NT2/D1 (cell line): ENCODE results near the genes FMNL2 and ARL6IP6.

GRCh38 chr2:150170928-150171606 is 316.4 kb downstream of the RND3 start:
- RRBS, 2 experiments: no CpG with 5 or more reads among the region's 47 CpGs

DNA sequence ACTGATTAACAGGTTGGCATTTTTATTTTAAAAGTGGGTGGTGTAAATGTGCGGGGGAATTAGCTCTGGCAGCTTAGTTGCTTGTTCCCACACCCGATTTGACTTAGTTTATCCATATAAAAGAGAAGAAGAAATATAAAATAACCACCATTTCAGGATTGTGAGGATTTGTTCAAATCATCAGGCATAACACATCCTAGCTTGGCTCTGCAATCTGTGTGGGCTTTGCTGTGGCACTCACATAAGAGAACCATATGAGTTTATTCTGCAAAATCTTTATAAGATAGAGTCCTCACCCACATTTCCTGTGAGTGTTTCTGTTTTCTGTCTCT is 258.7 kb downstream of the RND3 start:
- RRBS, 2 experiments: no CpG with 5 or more reads among the region's 2 CpGs

DNA sequence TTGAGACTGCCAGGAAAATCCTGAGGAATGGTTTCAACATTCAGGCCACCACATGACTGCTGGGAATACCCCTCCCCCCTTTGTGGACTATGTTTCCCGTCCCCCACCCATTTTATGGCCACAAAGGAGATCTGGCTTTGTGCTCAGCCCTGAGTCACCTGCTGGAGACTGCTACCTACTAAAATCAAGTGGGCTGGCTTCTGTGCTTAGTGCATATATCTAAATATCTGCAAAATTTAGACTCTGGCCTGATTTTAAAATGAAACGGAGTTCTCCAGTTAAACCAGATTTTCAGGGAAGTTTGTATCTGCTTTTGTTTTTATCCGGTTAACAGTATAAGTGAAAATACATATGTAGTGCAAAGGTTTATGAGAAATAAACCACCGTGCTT is 10.0 kb downstream of the RND3 start:
- RRBS, 2 experiments: no CpG with 5 or more reads among the region's 4 CpGs

DNA sequence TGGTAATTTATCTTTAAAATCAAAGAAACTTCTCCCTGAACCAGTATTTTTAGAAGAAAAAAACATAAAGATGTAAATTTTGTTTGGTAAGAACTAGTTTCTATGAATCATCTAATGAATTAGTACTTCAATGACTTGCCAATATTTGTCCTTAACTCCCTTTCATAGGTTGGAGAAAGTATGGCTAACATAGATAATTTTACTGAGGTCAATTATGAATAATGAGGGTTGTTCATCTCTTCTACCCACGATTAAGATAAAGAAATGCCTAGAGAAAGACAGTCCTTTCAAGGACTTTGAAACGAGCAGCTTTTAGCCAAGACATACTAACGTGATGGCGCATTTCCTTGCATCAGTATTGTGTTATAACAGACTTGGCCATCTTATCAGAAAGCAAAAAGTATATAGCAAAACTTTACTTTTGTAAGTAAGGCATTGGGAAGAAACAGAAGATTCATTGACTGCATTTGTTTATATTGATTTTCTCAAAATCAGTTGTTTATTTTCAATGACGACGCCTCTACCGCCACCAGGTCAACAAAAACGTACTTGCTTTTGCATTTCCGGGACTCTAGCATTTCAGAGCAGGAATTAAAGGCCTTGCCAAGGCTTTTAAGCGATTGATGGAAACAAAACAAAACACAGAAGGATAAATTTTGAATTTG is 1.0 kb downstream of the RBM43 start:
- RRBS, 2 experiments: no CpG with 5 or more reads among the region's 10 CpGs

GRCh38 chr2:151827307-151827848 is 843 bp downstream of the ARL5A start:
- RRBS, 2 experiments: no CpG with 5 or more reads among the region's 12 CpGs

DNA sequence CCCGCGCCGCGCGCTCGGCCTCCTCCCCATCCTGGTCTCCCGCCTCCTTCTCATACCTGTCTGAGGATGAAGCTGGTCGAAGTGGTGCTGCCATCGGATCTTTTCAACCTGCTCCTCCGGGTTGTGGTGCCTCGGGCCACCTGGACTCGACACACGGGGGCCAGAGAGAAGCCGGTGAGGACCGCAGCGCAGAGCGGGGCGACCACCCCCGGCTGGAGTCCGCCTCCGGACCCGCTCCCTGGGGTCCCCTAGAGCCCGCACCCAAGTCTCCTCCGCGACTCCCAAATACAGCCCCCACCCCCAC is 618 bp downstream of the CACNB4 start:
- RRBS, 2 experiments: 2% methylated on average over 10 of the region's 25 CpGs

DNA sequence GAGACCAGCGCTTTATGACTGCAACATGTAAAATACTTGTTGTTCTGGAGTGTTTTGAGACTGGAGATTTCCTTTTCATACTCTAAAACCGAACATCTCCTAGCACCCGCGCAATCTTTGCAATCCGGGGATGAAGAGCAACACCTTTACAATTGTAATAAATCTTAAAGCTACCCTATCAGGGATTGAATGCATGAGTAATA is 744 bp downstream of the STAM2 start:
- RRBS, 2 experiments: no CpG with 5 or more reads among the region's 5 CpGs

DNA sequence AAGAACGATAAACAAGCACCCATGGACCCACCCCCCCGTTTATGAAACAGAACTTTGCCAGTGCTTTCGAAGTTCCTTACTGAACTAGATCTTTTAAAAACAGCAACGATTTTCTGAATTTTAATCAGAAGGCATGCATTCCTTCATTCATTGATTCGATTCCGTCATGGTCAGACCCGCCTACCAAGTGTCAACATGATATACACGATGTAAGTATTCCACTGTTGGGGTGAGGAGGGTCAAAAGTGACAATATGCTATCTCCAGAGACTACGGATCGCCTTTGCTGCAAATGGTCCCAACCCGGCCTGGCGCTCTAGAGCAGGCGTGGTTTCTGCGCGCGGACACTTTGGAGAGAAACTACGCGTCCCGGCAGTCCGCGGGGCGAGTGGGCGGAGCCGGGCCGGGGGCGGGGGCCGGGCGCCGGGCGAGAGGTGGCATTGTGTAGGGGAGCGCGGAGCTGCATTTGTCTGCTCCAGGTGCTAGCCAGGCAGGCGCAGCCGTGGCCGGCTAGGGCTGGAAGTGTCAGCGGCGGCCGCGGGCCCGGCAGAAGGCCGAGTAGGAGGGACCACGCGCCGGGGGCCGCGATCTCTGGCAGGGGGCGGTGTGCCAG is at the start of gene FMNL2:
TSS of gene FMNL2 (plus strand) at position 468 of the 612 bp plus-strand sequence.
- RRBS, 2 experiments: 1 to 3% methylated on average over 23 to 25 of the region's 47 CpGs

DNA sequence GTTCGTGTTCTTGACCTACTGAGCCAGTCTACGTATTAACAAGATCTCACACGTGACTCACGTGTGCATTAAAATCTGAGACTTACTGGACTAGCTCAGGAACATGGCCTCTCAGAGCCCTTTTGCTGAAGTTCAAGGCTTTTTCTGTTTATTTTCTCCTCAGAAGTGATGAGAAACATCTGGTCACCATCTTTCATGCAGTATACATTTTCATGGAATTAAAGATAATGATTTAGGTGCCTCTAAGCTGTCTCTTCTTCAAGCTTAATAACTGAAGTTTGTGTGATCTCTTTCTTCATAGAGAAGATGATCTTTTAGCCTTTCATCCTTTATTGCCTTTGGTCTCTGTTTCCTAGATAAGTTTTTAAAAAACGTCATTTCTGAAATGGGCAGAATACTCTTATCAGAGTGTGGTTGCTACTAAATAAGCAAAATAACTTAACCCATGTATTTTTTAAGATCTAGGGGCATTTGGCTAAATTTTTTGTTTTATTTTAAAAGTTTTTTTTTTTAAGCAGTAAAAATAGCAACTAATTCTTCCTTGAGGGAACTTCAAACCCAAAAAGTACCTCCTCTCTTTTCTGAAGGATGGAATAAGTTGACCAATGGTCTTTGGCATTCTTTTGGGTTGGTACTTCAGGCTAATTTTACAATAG is 33.1 kb downstream of the FMNL2 start:
- RRBS, 2 experiments: no CpG with 5 or more reads among the region's 5 CpGs

DNA sequence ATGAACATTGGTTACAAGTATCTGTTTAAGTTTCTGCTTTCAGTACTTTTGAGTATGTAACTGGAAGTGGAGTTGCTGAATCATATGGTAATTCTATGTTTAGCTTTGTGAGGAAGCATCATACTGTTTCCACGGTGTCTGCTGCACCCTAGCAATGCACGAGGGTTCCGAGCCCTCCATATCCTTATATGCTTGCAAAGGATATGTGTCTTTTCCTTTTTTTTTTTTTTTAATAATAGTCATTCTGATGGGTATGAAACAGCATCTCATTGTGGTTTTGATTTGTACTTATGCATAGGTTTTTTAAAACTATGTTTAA is 83.7 kb downstream of the FMNL2 start:
- RRBS, 2 experiments: no CpG with 5 or more reads among the region's 3 CpGs

- RRBS, 2 experiments: no CpG with 5 or more reads among the region's 16 CpGs
Measured at GRCh38 chr2:152443575-152444383, 108.8 kb downstream of the FMNL2 start.

GRCh38 chr2:152681129-152681414 is 36.2 kb downstream of the PRPF40A start:
- RRBS, 2 experiments: no CpG with 5 or more reads among the region's 2 CpGs

DNA sequence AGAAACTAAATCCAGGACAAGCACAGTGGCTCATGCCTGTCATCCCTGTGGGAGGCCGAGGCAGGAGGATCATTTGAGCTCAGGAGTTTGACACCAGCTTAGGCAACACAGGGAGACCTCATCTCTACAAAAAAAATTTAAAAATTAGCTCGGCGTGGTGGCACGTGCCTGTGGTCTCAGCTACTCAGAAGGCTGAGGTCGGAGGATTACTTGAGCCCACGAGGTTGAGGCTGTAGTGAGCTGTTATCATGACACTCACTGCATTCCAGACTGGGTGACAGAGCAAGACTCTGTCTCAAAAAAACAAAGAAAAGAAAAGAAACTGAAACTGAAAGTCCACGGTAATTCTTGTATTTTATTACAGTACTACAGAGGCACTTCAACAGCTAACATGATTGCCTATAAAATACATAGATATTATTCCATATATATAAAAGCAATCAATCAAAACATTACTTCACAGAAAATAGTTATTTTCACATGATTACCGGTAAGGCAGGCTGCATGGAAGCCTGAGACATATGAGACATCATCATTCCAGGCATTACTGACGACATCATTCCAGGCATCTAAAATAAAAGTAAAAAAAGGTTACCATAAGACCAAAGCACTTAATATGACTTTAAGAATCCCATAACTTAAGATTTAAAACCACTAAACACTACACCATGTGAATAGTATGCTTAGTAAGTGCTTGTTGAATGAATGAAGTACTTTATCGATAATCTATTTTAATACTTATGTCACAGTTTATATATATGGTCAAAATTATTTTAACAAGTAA is 23.0 kb downstream of the PRPF40A start:
- RRBS, 2 experiments: no CpG with 5 or more reads among the region's 10 CpGs

GRCh38 chr2:152718376-152719271 is at the start of gene ARL6IP6:
TSS of gene ARL6IP6 (plus strand) at chr2:152718620.
- RRBS, 2 experiments: under 1 to 2% methylated on average over 14 to 27 of the region's 77 CpGs

- RRBS, 2 experiments: no CpG with 5 or more reads among the region's 1 CpG
Measured at GRCh38 chr2:153079337-153079692, 360.9 kb downstream of the ARL6IP6 start.

- RRBS, 2 experiments: no CpG with 5 or more reads among the region's 4 CpGs
Measured at GRCh38 chr2:156013546-156014228, 318.8 kb downstream of the NR4A2 start.

DNA sequence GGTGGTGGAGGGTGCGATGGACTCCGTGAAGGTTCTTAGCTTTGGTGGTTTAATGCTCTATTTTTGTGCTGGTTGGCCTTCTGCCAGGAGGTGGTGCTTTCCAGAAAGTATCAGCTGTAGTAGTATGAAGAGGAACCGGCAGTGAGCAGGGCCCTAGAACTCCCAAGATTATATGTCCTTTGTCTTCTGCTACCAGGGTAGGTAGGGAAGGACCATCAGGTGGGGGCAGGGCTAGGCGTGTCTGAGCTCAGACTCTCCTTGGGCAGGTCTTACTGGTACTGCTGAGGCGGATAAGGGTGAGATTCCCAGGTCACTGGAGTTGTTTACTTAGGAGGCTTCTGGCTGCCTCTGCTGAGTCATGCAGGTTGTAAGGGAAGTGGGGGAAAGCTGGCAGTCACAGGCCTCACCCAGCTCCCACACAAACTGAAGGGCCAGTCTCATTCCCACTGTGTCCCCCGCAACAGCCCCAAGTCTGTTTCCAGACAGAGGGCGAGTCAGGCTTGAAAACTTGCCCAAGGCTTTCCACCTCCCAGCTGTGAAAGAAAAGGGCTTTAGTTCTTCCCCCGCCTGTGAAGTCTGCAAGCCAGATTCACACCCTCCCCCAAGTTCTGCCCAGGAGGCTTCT is 248.9 kb downstream of the NR4A2 start:
- RRBS, 2 experiments: no CpG with 5 or more reads among the region's 8 CpGs

GRCh38 chr2:156323834-156324501 is 8.6 kb downstream of the NR4A2 start:
- RRBS, 2 experiments: no CpG with 5 or more reads among the region's 1 CpG

DNA sequence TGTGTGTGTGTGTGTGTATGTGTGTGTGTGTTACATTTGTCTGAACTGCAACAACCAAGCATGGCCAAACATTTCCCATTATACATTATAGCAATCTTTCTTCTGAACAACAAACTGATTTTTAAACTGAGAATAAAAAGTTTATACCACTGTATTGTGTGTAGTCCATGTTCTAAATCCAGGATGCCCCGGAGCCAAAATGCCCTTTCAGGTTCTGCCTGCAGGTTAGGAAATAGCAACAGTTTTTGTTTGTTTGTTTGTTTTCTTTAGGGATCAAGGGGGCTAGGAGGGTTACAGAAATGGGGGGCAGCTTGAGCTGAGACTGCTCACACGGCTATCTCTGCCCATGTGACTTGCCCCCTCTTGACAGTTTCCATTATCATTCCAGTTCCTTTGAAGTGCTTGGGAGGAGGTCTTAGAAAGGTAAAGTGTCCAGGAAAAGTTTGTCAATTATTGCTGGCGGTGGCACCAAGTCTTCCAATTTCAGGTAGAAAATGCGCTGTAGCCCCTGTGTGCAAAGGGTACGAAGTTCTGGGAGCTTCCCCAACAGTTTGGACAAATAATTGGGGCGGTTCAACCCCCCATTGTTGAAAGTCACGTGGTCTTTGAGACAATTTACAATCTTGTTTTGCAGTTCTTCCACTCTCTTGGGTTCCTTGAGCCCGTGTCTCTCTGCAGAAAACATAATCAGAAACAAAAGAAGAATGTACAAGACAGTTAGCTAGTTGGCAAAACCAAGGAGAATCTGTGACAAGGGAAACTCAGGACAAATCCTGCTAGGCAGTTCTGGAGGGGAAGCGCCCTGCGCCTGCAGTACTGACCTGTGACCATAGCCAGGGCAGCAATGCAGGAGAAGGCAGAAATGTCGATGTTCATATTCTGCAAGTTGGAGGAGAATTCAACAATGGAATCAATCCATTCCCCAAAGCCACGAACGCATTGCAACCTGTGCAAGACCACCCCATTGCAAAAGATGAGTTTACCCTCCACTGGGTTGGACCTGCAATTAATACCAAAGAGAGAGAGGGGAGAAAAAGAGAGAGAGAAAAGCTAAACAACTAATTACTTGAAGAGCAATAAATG is 6.9 kb downstream of the NR4A2 start:
- RRBS, 2 experiments: no CpG with 5 or more reads among the region's 13 CpGs